ENCODE data around the gene OR13C3.

CAGE:
- cytosol, long polyA minus RNA, result no peak
- cytosol, long polyA plus RNA, result no peak
- long polyA plus RNA, result no peak
- nucleus, long polyA minus RNA, result no peak
- nucleus, long polyA plus RNA, result no peak
Observed at GRCh38 chr9:101326623-101327074, 58.2 kb downstream of the BAAT start.

DNA sequence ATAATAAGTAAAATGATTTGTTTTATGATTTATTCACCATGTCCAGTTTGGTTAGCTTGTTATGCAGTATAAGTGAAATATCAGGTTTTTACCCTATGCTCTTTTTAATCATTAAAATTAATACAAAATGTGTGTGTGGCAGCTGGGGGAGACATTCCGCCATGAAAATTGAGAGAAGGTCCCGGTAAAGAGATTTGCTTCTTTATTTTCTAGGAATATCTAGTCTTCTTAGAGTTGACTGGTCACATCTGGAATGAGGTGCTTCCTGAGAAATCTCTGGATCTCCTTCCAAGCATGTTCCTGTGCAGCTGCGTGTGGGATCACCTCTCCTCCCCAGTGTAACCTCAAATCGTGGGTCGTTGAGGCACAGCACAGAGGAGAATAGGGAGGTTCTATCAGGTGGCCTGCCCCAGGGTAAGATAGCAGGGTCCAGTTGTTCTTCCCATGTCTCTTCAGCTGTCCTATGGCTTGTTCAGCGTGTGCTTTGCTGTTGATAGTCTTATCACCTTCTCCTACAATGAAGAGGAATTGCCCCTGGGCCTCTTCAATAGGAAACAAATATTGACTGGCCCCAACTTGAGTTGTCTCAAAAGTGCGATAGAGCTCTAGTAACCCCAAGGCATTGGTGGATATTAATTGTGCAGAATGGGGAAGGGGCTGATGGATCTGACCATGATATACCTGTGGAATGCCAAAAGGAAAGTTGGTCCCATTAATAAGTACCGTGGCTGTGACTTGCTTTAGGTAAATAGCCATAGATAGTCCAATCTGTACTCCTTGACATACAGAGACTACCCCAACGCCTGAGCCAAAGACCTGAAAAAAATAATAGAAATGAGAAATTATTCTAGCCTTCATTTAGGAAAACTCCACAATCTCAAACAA is 22.4 kb downstream of the BAAT start:
CAGE:
- cytosol, long polyA minus RNA, result no peak
- cytosol, long polyA plus RNA, result no peak
- long polyA plus RNA, result no peak
- nucleus, long polyA minus RNA, result no peak
- nucleus, long polyA plus RNA, result no peak

CAGE:
- cytosol, long polyA minus RNA, result no peak
- cytosol, long polyA plus RNA, result no peak
- long polyA plus RNA, result no peak
- nucleus, long polyA minus RNA, result no peak
- nucleus, long polyA plus RNA, result no peak
Observed at GRCh38 chr9:101426048-101426876, 9.3 kb downstream of the ALDOB start.

CAGE:
- cytosol, long polyA minus RNA, result no peak
- cytosol, long polyA plus RNA, result no peak
- long polyA plus RNA, result no peak
- nucleus, long polyA minus RNA, result no peak
- nucleus, long polyA plus RNA, result no peak
Observed at GRCh38 chr9:101437817-101438402, 2.3 kb upstream of the ALDOB start.

CAGE:
- cytosol, long polyA minus RNA, result no peak
- cytosol, long polyA plus RNA, result no peak
- long polyA plus RNA, result no peak
- nucleus, long polyA minus RNA, result no peak
- nucleus, long polyA plus RNA, result no peak
Observed at GRCh38 chr9:101443936-101444310, 8.3 kb upstream of the ALDOB start.

GRCh38 chr9:101706315-101706853 is 32.1 kb downstream of the GRIN3A start:
CAGE:
- cytosol, long polyA minus RNA, result no peak
- cytosol, long polyA plus RNA, result no peak
- long polyA plus RNA, result no peak
- nucleus, long polyA minus RNA, result no peak
- nucleus, long polyA plus RNA, result no peak

DNA sequence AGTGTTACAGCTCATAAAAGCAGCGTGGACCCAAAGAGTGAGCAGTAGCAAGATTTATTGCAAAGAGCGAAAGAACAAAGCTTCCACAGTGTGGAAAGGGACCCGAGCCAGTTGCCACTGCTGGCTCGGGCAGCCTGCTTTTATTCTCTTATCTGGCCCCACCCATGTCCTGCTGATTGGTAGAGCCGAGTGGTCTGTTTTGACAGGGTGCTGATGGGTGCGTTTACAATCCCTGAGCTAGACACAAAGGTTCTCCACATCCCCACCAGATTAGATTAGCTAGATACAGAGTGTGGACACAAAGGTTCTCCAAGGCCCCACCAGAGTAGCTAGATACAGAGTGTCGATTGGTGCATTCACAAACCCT is 15.0 kb downstream of the GRIN3A start:
CAGE:
- cytosol, long polyA minus RNA, result no peak
- cytosol, long polyA plus RNA, result no peak
- long polyA plus RNA, result no peak
- nucleus, long polyA minus RNA, result no peak
- nucleus, long polyA plus RNA, result no peak

CAGE:
- cytosol, long polyA minus RNA, result no peak
- cytosol, long polyA plus RNA, result no peak
- long polyA plus RNA, result no peak
- nucleus, long polyA minus RNA, result no peak
- nucleus, long polyA plus RNA, result no peak
Observed at GRCh38 chr9:101737728-101738402, 582 bp downstream of the GRIN3A start.

GRCh38 chr9:102223316-102224022 is 485.0 kb upstream of the GRIN3A start:
CAGE:
- cytosol, long polyA minus RNA, result no peak
- cytosol, long polyA plus RNA, result no peak
- long polyA plus RNA, result no peak
- nucleus, long polyA minus RNA, result no peak
- nucleus, long polyA plus RNA, result no peak

DNA sequence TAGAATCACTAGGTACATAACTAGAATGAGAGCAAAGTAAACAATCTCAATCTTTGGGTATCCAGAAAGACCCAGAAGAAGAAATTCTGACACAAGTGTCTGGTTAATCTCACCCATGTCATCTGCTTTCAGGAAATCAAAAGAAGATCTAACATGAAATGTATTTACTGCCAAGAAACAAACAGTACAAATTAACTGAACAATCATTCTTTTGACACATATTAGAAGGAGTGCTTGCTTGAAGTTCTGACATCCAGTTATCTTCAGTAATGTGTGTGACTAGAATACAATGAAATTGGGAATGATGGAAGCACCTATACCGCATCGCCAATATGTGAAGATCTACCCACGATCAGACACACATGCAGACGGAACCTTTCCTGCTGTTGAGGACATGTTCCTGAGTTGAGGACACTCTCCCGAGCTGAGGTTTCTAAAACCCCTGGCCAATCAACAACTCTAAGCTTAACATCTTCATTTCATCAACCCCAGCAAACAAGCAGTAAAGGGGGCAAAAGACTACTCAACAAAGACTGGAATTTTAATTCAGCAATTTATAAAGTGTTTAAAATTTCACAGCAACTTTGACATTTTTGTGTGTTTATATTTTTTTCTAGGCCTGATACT is at the start of gene OR13C3:
Gene OR13C3, minus strand, starts transcription at position 250 of the 627 bp plus-strand sequence.
CAGE:
- cytosol, long polyA minus RNA, result no peak
- cytosol, long polyA plus RNA, result no peak
- long polyA plus RNA, result no peak
- nucleus, long polyA minus RNA, result no peak
- nucleus, long polyA plus RNA, result no peak

GRCh38 chr9:104822183-104822471 is 58.2 kb downstream of the NIPSNAP3B start:
CAGE:
- cytosol, long polyA minus RNA, result no peak
- cytosol, long polyA plus RNA, result no peak
- long polyA plus RNA, result no peak
- nucleus, long polyA minus RNA, result no peak
- nucleus, long polyA plus RNA, result no peak

GRCh38 chr9:104882679-104883449 is 45.1 kb downstream of the ABCA1 start:
CAGE:
- cytosol, long polyA minus RNA, result no peak
- cytosol, long polyA plus RNA, result no peak
- long polyA plus RNA, result no peak
- nucleus, long polyA minus RNA, result no peak
- nucleus, long polyA plus RNA, result no peak

CAGE:
- cytosol, long polyA minus RNA, result no peak
- cytosol, long polyA plus RNA, result no peak
- long polyA plus RNA, result no peak
- nucleus, long polyA minus RNA, result no peak
- nucleus, long polyA plus RNA, result no peak
Observed at GRCh38 chr9:105064099-105065427, 136.6 kb upstream of the ABCA1 start.

DNA sequence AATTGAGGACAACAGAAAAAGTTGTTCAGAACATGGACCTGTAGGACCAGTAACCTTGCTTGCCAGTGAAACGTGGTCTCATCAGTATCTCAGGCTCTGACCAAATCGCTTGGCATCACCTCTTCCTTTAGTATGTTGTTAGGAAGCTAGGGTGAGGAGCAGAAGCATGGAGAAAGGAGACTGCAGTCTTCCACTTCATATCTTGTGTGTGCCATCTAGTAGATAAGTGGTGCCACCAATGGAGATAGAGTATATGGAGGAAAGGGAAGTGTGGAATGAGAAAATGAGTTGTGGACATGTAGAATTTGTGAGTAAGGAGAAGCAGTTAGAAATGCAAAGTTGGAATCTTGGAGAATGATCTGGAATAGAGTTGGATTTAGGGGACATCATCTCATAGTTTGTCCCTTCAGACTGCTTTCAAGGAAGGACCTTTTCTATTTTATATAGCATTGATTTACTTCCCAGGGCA is 59.3 kb downstream of the SLC44A1 start:
CAGE:
- cytosol, long polyA minus RNA, result no peak
- cytosol, long polyA plus RNA, result no peak
- long polyA plus RNA, result no peak
- nucleus, long polyA minus RNA, result no peak
- nucleus, long polyA plus RNA, result no peak

CAGE:
- cytosol, long polyA minus RNA, result no peak
- cytosol, long polyA plus RNA, result no peak
- long polyA plus RNA, result no peak
- nucleus, long polyA minus RNA, result no peak
- nucleus, long polyA plus RNA, result no peak
Observed at GRCh38 chr9:105416977-105417288, 30.9 kb upstream of the FSD1L start.

CAGE:
- cytosol, long polyA minus RNA, result no peak
- cytosol, long polyA plus RNA, result no peak
- long polyA plus RNA, result no peak
- nucleus, long polyA minus RNA, result no peak
- nucleus, long polyA plus RNA, result no peak
Observed at GRCh38 chr9:105458358-105458916, 10.6 kb downstream of the FSD1L start.

CAGE:
- cytosol, long polyA minus RNA, result no peak
- cytosol, long polyA plus RNA, result no peak
- long polyA plus RNA, result no peak
- nucleus, long polyA minus RNA, result start-site peak on the plus strand at chr9:105483885-105484628, 11 reads
- nucleus, long polyA plus RNA, result no peak
Observed at GRCh38 chr9:105483985-105484564, 36.2 kb downstream of the FSD1L start.

CAGE:
- cytosol, long polyA minus RNA, result no peak
- cytosol, long polyA plus RNA, result no peak
- long polyA plus RNA, result no peak
- nucleus, long polyA minus RNA, result no peak
- nucleus, long polyA plus RNA, result no peak
Observed at GRCh38 chr9:105508398-105508868, 49.5 kb upstream of the FKTN start.

CAGE:
- cytosol, long polyA minus RNA, result no peak
- cytosol, long polyA plus RNA, result no peak
- long polyA plus RNA, result no peak
- nucleus, long polyA minus RNA, result no peak
- nucleus, long polyA plus RNA, result no peak
Observed at GRCh38 chr9:106698247-106698684, 164.7 kb upstream of the ZNF462 start.

DNA sequence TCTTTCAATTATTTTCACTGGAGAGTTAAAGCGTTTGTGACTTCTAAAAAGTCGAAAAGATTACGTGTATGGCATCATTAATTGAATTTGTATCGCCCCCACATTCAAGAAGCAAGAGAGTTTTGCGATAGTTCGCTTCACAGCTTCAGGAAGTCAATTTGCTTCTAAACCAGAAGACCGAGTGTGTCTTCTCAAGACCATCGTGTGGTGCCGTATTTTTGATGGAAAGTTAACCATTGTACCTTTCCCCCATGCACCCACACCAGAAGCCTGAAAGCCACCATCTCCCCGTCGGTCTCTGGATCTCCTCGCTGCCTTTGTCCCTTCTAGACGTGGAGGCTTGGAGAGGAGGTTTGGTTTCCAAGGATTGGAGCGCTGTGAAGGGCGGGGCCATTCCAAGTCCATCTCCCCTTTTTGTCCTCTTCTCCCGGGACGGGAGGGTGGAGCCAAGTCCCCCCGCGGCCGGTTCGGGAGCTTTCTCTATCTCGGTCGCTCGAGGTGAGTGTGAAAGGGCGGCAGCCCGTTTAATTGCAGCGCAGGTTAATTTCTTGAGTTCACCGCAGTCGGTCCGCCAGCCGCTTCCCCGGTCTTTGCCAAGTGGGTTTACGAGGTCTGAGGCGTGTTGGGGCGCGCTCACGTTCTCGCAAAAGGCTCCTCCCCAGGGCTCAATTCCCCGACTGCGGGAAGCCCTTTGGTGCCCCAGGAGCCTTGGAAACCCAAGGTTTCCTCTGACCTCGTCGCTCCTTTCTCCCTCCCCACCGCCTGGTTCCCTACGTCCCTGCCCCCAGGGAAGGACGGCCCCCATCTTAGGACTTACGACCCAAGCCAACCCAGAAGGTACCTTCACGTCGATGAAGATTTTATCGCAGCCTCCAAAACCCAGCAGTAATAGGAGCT is 3.0 kb upstream of the ZNF462 start:
CAGE:
- cytosol, long polyA minus RNA, result no peak
- cytosol, long polyA plus RNA, result no peak
- long polyA plus RNA, result start-site peak on the plus strand centred at position 747 of the sequence, 173 bp wide, 16 and 14 reads in 2 replicates
- nucleus, long polyA minus RNA, result start-site peak on the plus strand centred at position 751 of the sequence, 166 bp wide, 32 reads
- nucleus, long polyA plus RNA, result no peak

Data from keratinocyte (primary cell).